NCI-H460 (cell line): ENCODE data around the genes ASAP2, ITGB1BP1 and IAH1.

DNA sequence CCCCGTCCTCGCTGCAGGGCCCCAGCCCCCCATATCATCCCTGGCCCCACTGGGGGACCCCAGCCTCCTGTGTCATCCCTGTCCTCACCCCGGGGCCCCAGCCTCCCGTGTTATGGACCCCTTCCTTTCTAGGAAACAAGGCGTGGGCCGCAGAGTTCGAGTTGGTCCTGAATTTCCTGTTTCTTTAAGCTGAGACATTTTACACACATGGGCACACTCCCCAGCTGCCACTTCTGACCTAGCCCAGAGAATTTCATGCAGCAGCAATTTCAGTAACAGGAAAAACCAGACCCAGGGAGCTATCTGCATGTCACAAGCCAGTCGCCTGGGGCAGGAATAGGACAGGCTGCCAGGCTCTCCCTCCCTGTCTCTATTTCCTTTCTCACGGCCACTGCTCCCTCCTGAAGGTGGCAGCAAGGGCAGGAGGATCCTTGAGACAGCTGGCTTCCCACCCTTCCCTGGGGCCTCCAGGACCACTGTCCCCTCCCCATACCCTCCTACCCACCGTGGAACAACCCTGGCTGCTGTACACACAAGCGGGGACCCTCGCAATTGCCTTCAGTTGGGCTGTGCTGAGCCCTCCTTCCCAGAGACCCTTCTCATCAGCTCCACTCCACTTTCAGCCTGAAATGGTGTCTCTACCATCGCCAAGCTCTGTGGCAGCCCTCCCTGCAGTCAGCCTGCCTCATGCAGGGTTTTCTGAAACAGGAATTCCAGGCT lies 141.9 kb upstream of the ID2 start:
RAMPAGE:
- cytosol, long total RNA, result no peak
- long total RNA, result no peak
- nucleus, long total RNA, result no peak

DNA sequence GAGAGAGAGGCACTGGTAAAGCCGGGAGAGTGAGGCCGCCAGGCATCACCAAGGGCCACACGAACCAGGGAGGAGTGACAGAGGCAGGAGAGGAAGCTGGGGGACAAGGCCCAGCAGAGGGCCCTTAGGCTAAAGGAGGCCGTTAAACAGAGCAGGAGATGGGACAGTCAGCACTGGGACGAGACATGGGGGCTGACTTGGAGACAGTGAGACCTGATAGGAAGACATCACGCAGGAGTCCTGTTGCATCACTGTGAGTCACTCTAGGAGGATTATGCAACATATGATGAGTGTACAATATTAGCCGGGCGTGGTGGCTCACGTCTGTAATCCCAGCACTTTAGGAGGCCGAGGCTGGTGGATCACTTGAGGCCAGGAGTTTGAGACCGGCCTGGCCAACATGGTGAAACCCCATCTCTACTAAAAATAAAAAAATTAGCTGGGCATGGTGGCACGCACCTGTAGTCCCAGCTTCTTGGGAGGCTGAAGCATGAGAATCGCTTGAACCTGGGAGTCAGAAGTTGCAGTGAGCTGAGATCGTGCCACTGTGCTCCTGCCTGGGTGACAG lies 83.5 kb upstream of the ID2 start:
RAMPAGE:
- cytosol, long total RNA, result no peak
- long total RNA, result no peak
- nucleus, long total RNA, result no peak

RAMPAGE:
- cytosol, long total RNA, result no peak
- long total RNA, result no peak
- nucleus, long total RNA, result no peak
Observed at GRCh38 chr2:8684927-8685527, 3.2 kb downstream of the ID2 start.

DNA sequence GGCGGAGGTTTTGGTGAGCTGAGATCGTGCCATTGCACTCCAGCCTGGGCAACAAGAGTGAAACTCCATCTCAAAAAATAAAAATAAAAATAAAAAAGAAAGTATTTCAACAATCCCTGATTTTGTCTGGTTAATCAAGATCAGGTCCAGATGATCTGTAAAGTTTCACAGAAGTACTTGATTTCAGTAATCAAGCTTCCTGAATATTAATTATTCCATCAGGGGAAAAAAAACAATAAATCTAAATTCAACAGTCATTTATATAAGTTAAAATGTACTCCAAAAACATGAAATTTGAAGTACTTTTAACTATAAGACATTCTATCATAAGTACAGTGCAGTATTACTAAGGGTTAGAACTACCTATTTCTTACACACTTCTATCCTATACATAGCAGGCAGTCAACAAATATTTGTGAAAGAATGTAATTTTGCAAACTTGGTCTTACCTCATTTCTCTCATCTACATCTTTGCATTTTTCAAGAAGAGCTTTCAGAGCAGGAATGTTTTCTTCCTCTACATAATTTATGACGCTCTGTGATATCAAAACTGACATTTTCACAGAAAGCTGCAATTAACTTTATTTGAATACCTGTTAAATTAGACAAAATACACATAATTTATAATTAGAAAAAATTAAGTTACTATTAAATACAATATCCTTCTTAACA lies 10.7 kb downstream of the KIDINS220 start:
RAMPAGE:
- cytosol, long total RNA, result no peak
- long total RNA, result no peak
- nucleus, long total RNA, result no peak

DNA sequence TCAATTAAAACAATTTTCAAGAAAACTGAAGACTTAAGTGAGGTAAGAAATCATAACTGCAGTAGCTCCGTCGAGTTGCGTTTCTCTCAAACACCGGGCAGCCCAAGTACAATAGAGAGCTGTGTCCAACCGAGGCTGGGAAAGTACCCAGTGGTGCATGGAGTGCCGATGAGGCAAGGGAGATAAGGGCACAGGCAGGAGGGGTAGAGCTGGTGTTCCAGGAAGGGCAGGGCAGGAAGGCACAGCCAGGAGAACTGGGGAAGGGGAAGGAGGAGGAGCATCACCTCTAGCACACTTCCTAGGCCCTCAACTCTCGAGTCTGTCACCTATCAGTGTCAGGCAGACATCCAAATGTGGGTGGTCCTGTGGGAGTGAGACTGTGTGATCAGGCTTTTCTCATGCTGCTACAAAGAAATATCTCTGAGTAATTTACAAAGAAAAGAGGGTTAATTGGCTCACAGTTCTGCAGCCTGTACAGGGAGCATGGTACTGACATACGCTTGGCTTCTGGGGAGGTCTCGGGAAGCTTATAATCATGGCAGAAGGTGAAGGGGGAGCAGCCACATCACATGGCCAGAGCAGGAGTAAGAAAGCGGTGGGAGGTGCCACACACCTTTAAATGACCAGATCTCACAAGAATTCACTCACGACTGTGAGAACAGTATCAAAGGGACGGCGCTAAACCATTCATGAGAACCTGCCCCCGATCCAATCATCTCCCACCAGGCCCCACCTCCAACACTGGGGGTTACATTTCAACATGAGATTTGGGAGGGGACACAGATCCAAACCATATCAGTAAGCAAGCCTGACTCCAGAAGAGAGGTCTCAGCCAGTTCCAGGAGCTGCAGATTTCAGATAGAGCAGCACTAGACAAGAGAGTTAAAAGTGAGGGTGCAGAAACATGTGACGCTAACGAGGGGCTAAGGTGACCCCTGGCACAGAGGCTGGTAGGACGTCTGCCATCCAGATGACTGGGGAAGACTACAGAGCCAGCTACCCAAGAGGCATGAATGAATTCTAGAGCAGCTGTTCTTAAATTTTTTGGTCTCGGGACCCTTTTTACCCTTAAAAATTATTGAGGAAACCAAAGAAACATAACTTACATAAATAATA lies 75.7 kb downstream of the MBOAT2 start:
RAMPAGE:
- cytosol, long total RNA, result no peak
- long total RNA, result no peak
- nucleus, long total RNA, result no peak

GRCh38 chr2:8954069-8954610 lies 49.3 kb downstream of the MBOAT2 start:
RAMPAGE:
- cytosol, long total RNA, result no peak
- long total RNA, result no peak
- nucleus, long total RNA, result no peak

DNA sequence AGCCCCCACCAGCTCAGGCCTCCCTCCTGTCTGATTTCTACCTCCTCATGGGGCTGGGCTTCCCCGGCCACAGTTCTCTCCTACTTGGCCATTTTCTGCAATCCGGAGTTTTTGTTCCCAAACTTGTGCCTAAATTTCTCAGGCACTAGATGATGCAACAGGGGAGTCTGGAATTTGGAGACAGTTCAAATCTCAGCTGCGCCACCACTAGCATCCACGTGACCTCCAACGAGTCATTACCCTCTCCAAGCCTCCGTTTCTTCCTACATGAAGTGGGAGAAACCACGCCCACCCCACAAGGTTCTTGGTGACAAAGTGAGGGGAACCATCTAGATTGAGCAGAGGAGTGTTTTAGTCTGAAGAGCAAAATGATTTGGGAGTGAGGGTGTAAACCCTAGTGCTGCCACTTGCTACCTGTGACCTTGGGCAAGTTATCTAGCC lies 61.5 kb upstream of the ASAP2 start:
RAMPAGE:
- cytosol, long total RNA, result no peak
- long total RNA, result no peak
- nucleus, long total RNA, result no peak

GRCh38 chr2:9170718-9171326 lies 35.8 kb upstream of the ASAP2 start:
RAMPAGE:
- cytosol, long total RNA, result no peak
- long total RNA, result no peak
- nucleus, long total RNA, result no peak

DNA sequence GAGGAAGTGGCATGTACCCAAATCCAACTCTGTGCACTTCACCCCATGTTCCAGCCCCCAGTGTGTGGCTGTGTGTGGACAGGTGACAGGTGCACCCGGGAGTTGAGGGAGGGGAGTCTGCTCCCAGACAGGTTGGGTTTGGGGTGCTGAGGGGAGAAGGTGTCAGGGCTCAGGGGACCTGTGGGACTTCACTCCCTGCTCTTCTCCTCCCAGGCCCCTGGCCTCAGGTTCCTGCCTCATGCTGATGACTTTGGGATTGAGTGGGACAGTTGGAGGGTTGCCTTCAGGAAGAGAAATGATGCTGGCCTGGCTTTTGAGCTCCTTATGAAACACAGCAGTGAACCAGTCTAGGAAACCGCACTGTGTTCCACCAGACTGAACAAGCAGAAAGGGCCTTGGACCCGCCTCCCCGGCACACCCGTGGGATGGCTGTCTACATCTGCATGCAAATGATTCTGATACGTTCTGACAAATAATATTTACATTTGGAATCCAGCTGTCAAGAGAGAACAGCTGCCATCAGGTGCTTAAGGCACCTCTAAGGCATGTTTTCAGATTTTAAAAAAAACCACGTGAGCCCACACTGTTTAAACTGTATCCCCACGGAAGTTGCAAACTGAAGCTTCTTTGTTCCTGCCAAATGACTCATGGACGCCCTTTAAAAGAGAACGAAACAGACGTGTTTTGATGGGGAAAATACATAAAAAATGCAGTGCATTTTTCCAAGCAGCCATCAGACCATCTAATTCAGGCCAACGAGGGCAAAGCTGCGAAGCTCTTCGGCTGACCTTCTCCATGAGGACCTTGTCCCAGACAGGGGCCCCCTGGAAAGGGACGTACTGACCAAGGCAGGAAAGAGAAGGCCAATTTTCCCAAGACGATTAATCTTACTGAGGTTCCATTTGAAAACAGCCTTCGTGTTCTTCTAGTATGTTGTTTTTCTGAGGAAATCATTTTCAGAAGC lies 27.6 kb upstream of the ASAP2 start:
RAMPAGE:
- cytosol, long total RNA, result no peak
- long total RNA, result no peak
- nucleus, long total RNA, result no peak

DNA sequence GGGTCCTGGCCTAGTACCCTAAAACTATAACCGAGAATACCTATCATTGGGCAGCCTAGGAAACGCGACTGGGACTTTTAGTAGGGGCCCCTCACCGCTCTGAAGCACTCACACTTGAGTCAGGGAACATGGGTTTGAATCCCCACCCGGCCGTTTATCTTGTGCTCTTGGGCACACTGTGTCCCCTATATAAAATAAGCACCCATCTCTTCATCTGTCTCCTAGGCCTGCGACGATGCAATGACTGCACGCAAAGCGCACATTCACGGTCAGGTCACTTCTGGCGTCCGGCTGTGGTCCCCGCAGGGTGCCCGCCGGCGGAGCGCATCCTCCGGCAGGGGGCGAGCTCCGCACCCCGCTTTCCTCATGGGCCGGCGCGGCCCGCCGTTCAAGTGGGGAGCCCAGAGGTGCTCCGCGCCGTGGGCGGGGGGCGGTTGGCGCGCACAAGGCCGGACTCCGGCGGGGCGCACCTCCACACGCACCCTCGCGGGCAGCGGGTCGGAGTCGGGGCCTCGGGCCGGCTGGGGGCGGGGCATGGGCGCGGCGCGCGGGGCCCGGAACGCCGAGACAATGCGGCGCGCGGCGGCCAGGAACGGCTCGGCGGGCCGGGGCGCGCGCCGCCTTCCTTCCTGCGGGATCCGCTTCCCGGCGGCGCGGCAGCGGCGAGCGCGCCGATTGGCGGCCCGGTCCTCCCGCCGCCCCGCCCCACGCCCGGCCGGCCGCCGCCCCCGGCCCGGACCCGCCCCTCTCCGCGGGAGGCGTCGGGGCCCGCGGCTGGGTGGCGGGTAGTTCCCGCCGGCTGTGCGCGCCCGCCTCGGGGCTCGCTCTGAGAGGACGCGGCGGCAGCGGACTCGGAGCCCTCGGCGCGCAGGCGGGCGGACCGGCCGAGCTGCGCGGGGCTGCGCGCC lies at the start of gene ASAP2:
ASAP2 (plus strand) TSS at position 788 of the 908 bp plus-strand sequence.
RAMPAGE:
- cytosol, long total RNA, result no peak
- long total RNA, result no peak
- nucleus, long total RNA, result no peak

DNA sequence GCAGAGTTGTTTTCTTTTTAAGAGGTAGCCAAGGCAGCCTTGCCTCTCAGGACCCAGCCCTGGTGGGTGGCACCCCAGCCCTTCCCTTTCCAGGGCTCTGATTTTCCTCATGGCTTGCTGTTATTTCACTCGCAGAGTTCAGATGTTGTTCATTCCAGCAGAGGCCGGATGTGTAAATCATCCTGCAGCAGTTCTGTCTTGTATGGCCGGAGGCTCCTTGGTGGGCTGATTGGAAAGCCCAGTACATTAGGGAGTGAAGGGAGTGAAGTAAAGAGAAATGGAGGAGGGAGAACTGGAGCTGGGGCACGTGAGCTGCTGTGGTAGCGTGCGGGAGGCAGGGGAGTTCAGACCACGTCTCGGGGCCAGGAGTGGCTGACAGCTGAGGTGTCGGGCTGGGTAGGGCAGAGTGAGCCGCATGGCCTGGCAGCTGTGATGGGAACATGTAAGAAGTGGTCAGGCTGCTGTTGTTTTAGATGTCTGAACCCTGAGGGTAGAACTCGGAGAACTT lies 28.8 kb downstream of the ASAP2 start:
RAMPAGE:
- cytosol, long total RNA, result no peak
- long total RNA, result no peak
- nucleus, long total RNA, result no peak

DNA sequence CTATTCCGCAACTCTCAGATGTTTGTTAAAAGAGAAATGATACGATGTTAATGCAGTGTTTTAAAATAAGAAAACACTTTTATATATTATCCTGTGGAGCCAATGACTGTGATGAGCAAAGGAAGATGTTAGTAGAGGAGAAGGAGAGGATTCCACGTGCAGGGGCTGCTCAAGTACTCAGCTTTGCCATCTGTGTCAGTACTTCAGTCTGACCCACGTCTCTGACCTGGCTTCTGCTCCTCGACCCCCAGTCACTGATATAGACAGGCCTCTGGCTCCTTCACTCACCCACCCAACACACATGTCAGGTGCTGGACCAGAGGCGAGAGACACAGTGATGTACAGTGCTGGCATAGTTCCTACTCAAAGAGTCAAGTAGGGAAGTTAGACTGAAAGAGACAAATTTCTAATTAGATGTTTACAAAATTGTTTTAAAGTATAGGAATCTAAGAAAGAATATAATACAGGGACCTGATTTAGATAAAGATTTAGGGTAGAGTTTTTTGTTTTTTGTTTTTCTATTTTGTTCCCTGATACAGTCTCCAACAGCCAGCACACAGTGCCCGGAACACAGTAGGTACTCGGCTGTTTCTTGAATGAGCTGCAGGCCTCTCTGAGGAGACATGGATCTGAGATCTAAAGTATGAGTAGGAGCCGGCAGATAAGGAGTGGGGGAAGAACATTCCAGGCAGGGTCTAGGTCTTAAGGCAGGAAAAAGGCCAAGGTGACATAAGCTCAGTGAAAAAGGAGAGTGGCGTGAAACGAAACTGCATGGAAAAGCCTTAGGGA lies 94.7 kb downstream of the ITGB1BP1 start:
RAMPAGE:
- cytosol, long total RNA, result no peak
- long total RNA, result no peak
- nucleus, long total RNA, result no peak

RAMPAGE:
- cytosol, long total RNA, result no peak
- long total RNA, result no peak
- nucleus, long total RNA, result no peak
Observed at GRCh38 chr2:9329246-9329764, 94.0 kb downstream of the ITGB1BP1 start.

RAMPAGE:
- cytosol, long total RNA, result no peak
- long total RNA, result no peak
- nucleus, long total RNA, result no peak
Observed at GRCh38 chr2:9350357-9351056, 72.8 kb downstream of the ITGB1BP1 start.

DNA sequence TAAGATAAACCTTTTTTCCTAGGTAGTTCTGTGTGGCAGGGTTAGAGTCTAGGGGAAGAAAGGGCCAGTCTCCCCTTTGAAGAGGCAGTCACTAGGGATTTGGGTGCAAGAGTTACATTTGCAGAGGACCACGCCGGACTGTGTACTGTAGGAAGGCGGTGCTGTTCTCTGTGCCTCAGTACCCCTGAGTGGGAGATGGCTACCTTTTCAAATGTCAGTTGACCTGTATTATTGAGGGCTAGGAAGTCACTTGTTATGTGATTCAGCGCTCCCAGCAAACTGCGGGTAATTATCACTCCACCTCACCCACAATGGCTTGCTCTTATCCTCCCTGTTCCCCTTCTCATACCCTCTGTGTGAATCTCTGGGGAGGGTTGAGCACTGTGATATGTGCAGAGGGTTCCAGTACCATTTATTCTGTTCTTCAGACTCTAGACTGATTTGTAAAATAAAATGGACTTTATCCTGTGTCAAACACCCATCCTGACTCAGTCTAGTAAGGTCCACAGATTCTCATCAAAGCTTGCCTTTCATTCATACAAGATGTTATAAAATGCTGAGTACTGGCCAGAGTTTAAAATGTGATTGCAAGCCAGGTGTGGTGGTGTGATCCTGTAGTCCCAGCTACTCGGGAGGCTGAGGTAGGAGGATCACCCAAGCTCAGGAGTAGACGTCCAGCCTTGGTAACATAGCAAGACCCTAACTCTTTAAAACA lies 71.7 kb downstream of the ITGB1BP1 start:
RAMPAGE:
- cytosol, long total RNA, result no peak
- long total RNA, result no peak
- nucleus, long total RNA, result no peak

DNA sequence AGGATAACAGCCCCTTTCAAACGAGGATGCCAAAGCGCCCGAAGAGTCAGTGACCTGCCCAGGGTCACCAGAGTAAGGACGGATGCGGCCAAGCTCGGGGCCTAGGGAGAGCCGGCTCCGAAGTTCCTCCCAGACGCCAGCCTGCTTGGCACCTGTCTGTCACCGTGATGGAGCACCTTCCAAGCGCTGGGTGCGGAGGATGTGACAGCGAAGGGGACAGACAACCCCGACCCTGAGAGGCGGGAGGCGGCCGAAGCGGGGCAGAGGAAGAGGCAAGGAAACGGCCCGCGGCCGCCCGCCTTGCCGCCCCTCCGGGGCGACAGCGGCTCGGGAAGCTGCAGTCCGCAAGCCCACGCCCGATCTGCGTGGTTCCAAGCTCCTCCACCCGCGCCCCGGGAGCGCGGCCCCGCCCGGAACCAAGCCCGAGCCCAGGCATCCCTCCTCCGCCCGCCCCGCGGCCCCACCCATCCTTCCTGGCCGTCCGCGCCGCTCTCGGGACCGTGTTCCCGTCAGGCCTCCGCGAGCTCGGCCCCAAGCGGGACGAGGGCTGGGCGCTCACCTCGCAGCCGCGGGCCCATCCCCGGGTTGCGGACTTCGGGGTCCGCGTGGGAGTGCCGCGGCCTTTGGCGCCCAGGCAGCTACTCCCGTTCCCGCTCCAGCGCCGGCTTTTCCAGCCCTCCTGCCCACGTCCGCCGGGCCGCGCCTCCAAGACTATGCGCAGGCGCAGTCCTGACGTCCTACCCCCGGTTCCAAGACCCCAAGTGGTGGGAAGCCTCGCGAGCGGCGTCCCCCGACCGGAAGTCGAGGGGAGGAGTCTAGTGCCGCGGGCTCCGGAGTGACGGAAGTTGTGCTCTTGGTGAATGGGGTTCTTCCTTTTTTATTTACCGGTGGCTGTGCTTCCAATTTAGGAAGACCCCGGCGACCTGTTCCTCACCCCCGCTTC lies at the start of gene ITGB1BP1:
ITGB1BP1 (minus strand) TSS at position 715 of the 943 bp plus-strand sequence.
RAMPAGE:
- cytosol, long total RNA, result start-site peak on the minus strand centred at position 380 of the sequence, 46 bp wide, 48 and 251 reads in 2 replicates; start-site peak on the minus strand centred at position 662 of the sequence, 112 bp wide, 494 and 1,128 reads in 2 replicates; start-site peak on the plus strand centred at position 833 of the sequence, 74 bp wide, 948 and 1,770 reads in 2 replicates
- long total RNA, result start-site peak on the minus strand centred at position 394 of the sequence, 121 bp wide, 22 and 72 reads in 2 replicates; start-site peak on the minus strand centred at position 657 of the sequence, 102 bp wide, 118 and 731 reads in 2 replicates; start-site peak on the plus strand centred at position 834 of the sequence, 63 bp wide, 196 and 719 reads in 2 replicates
- nucleus, long total RNA, result start-site peak on the minus strand centred at position 721 of the sequence, 193 bp wide, 772 and 93 reads in 2 replicates; start-site peak on the plus strand centred at position 837 of the sequence, 68 bp wide, 1,499 and 510 reads in 2 replicates

RAMPAGE:
- cytosol, long total RNA, result no peak
- long total RNA, result no peak
- nucleus, long total RNA, result no peak
Observed at GRCh38 chr2:9432419-9432829, 9.0 kb downstream of the CPSF3 start.

DNA sequence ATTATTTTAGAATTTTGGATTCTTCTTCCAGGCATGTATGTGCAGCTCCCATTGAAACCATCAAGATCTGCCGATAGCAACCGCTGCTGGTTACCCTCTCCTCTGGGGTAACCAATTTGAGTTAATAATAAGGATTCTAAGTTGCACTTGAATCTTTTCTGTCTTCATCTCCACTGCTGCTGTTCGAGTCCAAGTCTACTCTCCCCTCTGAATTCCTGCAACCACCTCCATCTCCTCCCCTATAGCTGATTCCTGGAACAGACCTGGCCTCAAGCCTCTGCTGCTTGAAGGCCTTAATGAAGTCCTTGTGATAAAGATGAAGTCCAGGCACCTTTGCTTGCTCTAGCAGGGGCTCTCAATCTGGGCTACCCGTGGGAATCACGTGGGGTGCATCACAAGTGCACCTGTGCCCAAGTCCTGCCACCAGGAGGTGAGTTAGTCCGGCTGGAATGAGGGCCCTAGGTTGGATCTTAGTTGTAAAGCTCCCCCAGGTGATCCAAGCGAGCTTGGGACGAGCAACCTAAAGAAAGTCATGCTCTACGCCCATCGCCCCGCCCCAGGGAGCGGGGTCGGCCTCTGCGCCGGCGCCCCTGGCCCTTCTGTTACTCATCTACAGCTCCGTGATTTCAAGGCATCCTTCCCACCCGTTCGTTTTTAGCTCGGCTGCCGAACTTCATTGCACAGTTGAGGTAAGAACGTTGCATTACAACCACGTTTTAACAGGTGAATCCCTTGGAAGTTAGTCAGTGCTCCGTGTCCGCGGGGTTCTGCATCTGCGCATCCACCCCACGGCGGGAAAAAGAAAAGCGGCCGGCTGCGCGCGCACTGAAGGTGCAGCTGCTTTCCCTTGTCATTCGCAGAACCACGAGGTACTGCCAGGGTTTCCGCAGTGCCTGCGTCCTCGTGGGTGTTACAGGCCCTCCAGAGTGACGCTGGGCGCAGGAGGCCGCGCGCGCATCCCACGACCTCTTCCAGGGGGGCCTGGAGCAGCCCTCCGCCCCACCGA lies 837 bp upstream of the IAH1 start:
RAMPAGE:
- cytosol, long total RNA, result no peak
- long total RNA, result no peak
- nucleus, long total RNA, result no peak

GRCh38 chr2:9474316-9474662 lies at the start of gene IAH1:
IAH1 (plus strand) TSS chr2:9474551.
RAMPAGE:
- cytosol, long total RNA, result start-site peak on the plus strand at chr2:9474528-9474623, 3,311 and 2,460 reads in 2 replicates
- long total RNA, result start-site peak on the plus strand at chr2:9474528-9474610, 2,436 and 6,265 reads in 2 replicates
- nucleus, long total RNA, result start-site peak on the plus strand at chr2:9474538-9474569, 1,521 and 907 reads in 2 replicates

RAMPAGE:
- cytosol, long total RNA, result no peak
- long total RNA, result no peak
- nucleus, long total RNA, result no peak
Observed at GRCh38 chr2:9527576-9527944, 28.1 kb downstream of the ADAM17 start.